GM12891 (cell line): ENCODE results near the genes PHF21A, ATG13 and ZNF408.

DNA sequence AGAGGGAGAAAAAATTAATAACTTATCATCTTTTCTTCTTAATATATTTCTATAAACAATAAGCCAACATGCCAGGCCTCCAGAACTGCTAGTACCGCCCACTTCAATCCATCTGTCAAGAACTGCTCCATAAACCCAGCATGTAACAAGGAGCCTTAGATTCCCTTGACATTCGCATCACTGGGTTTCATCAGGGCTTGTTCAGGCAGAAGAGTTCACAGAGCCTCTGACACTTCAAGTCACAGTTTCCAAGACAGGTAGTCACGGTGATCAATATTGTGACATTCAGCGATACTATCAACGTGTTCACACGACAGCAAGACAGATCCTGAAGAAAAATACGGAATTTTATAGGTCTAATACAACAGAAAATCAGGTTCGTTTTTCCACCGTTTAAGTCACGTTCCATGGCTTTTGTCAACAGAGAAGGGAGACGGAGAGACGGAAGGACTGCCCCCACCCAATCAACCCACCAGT is 61.8 kb downstream of the LARGE2 start:
- RRBS: no CpG with 5 or more reads among the region's 12 CpGs

DNA sequence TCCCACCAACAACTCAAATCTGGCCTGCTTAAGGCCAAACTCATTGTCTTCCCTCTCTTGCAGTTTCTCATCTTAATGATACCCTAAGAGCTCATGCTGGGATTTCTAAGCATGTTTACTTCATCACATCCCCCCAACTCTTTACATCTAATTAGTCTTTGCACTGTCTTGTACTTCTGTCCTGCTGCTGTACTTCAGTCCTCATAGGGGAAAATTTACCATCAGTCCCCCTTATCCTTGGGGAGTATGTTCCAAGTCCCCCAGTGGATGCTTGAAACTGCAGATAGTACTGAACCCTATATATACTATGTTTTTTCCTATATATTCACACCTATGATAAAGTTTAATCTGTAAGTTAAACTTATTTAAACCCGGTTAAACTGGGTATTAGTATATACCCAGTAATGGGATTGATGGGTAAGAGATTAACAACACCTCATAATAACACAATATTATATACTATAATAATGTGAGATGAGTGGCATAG is 90.3 kb downstream of the LARGE2 start:
- RRBS: no CpG with 5 or more reads among the region's 1 CpG

DNA sequence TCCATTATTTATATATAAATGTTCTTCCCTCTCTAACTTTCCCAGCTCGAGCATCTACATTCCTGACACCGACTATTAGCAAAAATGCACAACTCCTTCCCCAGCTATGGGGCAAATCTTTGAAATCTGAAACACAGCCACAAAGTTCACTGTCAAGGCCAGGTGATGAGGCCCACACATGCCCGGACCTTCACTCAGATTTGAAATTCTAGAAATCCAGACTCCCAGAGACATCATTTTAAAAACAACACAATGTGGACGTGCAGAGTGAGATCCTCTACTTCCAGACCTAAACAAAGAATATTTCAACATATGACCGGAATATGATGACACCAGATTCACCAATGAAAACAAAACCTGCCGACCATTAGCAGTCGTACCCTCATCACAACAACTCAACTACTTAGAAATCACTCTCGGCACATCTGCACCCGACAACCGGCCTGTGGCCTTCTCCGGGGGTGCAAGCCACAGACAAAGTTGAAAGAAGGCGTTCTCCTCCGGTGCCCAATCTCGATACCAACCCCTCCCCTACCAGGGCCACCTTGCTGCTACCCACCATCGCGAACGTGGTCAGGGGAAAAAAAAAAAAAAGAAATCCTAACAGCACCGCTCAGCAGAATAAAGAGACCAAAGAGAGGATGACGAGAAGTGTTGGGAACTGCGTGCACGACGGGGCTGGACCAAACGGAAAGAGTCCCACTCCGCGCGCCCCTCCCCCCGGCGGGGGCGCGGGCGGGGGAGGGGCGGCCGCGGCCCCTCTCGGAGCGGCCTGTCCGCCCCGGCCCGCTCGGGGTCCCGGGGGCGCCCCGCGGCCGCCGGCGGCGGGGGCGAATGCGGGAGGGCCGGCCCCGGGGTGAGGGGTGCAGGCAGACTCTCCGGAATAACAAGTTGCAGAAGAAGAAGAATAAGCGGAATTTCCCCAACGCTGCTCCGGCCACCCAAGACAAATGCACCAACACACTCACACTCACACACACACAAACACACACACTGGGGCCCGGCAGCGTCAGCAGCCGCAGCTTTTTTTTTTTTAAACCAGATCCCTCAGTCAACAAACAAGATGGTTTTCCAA is 1.8 kb downstream of the PHF21A start:
- RRBS: 2% methylated on average over 15 of the region's 59 CpGs

- RRBS: under 1% methylated on average over 10 of the region's 26 CpGs
Measured at GRCh38 chr11:46120536-46121532, at the start of gene PHF21A. TSS of gene PHF21A (minus strand) at chr11:46121454.

DNA sequence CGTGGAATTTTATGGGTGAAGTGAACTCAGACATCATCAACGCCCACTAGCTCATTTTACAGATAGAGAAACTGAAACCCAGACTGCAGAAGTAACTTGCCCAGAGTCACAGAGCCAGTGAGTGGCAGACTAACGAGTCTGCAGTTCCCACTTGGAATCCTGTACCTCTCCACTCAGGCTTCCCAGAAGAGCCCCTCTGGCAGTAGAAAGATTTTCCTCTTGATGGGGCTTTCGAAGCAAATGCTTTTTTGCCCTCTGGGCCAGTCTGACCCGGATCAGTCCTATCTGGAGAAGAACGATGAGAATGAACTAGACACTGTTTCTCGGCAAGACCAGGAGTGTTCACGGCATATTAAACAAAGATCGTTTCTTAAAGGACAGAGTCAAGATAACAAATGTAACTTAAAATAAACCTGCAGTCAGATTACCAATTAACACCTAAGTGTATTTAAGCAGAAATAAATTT is 61.3 kb upstream of the CREB3L1 start:
- RRBS: no CpG with 5 or more reads among the region's 9 CpGs

GRCh38 chr11:46285552-46285984 is 8.1 kb downstream of the CREB3L1 start:
- RRBS: no CpG with 5 or more reads among the region's 11 CpGs

DNA sequence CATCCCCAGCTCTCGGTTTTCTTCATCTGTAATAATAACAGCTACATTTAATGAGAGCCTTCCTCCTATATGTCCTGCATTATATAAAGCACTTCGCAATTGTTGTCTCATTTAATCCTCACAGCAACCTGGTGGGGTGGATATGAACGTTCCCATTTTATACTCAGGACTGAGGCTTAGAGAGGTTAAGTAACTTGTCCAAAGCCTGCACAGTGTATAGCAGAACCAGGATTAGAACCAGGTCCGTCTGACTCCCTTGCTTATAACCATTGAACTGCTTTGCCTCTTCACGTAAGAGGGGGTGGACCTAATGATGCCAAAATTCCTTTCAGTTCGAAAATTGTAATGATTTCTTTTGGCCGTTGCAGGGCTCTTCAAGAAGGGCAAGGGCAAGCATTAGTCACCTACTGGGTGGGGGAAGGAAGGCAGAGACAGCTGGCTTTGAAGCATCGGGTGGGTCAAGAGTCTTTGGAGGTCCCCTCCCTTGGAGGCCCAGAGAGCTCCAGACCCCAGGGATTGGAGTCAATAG is 13.9 kb downstream of the CREB3L1 start:
- RRBS: no CpG with 5 or more reads among the region's 8 CpGs

GRCh38 chr11:46295398-46296389 is 18.2 kb downstream of the CREB3L1 start:
- RRBS: 1% methylated on average over 11 of the region's 66 CpGs

- RRBS: no CpG with 5 or more reads among the region's 24 CpGs
Measured at GRCh38 chr11:46338618-46339604, 8.4 kb upstream of the DGKZ start.

- RRBS: 50% methylated on average over 2 of the region's 27 CpGs
Measured at GRCh38 chr11:46362561-46363564, 15.6 kb downstream of the DGKZ start.

DNA sequence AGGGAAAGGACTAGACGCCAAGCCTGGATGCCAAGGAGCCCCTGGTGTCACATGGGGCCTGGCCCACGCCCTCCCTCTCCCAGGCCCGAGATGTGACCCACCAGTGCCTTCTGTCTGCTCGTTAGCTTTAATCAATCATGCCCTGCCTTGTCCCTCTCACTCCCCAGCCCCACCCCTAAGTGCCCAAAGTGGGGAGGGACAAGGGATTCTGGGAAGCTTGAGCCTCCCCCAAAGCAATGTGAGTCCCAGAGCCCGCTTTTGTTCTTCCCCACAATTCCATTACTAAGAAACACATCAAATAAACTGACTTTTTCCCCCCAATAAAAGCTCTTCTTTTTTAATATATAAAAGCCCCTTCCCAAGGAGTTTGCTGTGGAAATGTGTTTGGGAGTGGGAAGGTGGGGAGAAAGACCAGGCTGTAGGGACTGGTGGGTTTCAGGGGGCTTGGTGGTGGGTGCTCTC is 2.0 kb downstream of the MDK start:
- RRBS: no CpG with 5 or more reads among the region's 5 CpGs

DNA sequence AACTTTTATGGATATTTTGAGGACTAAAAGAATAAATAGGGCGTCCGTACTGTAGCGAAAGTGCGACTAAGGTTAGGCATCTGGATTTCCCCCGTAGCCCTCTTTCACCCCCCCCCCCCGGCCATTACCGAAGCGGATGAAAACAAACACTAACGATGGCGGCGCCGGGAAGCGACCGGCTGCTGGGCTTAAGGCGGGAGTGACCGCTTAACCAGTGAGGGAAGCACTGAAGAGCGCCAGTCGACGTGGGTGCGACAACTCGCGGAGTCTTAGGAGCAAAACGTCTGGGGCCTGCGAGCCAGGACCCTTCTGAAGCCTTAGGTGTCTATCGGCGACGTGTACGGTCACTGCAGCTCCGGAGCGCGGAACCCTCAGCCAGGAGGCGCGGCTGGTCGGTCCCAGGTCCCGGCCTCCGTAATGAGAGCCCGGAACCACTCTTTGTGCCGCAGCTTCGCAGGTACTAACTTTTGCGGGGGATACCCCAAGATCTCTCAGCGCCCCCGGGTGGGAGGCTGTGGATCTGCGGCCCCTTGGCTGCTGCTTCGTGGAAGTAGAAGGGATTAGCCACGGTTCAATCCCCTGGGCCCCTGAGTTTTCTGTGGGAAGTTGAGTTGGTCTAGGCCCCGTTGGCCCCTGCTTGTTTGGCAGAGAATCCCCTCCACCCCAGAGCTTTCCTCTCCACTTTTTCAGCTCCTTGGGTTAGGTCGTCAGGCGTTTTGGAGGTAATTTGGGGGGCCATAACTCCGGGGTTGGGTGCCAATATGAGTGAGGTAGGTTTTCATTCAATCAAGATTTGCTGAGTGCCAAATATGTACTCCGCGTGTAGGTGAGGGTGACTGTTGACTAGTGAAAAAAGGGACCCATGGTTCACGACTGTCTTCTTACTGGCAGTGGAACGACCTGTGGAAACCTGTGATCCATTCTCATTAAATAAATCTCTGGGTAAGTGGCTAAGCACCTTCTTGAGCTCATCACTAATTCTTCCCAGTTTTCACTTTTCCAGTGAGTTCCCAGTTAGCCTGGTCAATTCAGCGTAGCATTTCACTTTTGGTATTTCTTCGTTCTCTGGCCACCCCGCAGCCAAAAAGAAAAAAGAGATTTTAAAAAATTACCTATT is at the start of gene ATG13:
TSS of gene ATG13 (plus strand) at position 120 of the 1,117 bp plus-strand sequence.
- RRBS: 2% methylated on average over 13 of the region's 56 CpGs

- RRBS: no CpG with 5 or more reads among the region's 6 CpGs
Measured at GRCh38 chr11:46673647-46674456, 26.6 kb downstream of the ARHGAP1 start.

DNA sequence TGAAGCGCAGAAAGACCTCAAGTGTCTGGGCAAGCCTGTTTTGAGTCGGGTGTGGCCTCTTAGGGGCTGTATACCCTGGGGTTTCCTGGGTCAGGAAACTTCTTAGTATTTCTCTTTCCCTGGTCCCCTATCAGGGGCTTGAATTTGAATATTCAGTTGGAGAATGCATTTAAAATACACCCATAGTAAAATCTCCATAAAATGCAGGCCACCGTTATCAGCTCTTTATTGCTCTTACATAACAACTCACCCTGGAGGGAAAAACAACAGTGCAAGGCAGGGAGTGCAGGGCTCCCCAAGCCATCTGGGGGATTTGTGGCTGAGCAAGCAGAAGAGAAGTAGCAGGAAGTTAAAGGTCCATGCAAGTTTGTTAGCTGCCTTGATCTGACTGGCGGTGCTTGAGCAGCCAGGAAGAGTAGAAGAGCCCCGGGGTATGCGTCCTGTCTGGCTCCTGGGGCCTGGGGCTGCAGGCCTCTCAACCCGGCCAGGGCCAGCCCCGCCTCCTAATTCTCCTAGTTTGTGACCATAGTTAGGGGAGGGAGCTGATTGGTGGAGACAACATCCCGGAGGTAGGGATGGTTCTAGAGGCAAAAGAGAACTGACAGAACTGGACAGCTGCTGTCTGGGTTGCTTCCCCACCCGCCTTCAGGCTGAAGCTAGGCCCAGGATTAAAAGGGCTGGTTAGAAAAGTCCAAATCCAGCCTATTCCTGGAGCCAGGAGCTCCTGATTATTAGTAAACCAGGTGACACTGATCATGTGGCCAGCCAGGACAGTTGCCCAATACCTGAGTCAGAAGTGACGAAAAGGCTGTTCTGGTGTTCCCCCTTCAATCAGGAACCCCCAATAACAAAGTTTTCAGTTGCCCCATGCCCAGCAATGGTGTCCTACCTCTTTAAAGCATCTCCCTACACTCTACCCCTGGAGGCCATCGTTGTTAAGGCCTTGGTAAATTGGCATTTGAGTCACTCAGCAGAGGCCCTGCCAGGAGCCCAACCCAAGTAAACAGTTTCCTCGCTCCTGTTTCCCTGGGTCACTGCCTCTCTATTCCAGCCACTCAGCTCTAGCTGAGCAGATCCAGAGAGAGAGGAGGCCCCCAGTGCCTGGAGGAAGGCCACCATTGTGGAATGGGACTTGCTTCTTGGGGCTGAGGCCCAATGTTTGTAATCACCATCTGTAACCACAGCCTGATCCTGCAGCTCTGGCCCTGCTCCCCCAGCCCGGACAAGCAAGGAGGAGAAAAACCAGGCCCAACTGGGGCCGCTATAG is 25.4 kb downstream of the ARHGAP1 start:
- RRBS: 26% methylated on average over 5 of the region's 15 CpGs

GRCh38 chr11:46700451-46701365 is at the start of gene ZNF408:
TSS of gene ZNF408 (plus strand) at chr11:46701031.
- RRBS: 2% methylated on average over 19 of the region's 48 CpGs

- RRBS: no CpG with 5 or more reads among the region's 7 CpGs
Measured at GRCh38 chr11:46736512-46736836, 17.5 kb downstream of the F2 start.

DNA sequence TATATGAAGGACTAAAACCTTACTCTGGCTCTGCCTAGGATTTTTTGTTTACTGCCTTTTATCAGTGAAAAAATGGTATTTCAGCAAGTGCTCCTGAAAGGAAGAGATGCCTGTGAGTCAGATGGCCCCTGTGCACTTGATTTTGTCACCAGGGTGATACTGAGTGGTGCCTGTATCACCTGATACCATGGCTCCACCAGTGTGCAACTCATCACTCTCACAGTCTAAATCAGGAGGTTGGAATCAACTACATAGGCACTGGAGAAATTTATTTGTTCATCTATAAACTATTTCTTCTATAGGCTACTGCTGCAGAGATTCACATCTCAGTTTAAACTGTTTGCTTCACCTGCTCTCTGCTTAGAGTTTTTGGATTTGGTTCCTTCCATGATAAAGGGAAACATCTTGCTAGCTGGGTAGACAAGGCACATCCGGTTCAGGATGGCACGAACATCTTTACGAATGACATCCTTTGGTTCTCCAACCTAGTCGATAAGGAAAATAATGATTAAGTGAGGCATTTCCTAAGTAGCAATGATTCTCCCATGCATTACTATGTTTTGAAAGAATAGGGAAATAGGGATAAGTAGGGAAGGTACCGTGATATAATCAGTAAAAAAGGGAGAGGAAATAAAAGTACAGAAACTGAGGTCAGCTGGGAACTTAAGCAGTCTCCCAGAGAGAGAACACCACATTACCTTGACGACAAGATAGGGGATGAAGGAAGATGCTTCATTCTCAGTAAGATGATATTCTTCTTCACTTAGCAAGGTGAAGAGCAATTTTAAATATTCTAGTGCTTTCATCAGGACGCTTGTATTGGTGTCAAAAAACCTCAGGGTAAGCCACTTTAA is 43.5 kb downstream of the F2 start:
- RRBS: no CpG with 5 or more reads among the region's 7 CpGs

GRCh38 chr11:46895716-46896157 is 22.6 kb downstream of the LRP4 start:
- RRBS: 60% methylated on average over 3 of the region's 9 CpGs

DNA sequence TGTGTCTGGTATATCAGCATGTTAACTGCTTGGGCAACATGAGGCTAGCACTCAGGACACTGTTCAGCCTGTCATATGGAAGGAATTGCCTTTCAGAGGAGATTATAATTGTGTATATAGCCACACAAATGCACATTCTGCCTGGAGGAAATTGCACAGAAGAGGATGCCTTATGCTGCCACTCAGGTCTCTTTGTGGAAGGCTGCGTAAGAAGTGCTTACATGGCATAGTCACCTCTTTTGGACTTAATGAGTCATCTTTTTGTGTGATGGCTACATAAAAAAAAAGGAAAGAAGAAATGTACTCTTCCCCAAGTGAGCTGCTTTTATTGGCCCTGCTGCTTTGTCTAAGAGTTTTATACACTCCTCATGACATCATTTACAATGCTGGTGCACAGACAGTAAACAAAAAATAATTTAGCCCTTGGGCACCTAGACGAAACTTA is 11.8 kb downstream of the CSTPP1 start:
- RRBS: no CpG with 5 or more reads among the region's 2 CpGs

DNA sequence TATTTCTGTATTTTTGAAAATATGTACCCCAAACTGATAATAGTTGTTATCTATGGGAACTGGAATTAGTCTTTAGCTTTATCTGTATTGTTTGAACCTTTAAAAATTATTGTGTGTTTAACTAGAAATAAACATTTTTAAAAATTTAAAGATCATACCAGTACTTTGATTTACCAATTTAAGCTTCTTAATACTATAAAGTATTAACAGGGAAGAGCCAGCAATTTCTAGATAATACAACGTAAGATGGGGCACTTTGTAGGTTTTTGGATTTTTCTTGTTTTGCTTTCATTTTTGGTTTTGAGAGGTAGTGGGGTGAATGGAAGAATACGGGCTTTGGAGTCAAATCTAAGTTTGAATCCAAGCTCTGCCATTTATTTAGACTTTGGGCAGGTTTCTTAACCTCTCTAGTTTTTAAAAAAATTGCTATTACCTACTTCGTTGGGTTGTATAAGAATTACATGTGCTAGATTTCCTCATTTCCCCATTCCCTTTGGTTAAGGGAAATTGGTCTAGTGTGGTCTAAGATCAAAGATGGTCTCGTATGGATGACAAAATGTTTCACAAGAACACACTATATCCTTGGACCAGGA is 44.9 kb downstream of the CSTPP1 start:
- RRBS: no CpG with 5 or more reads among the region's 4 CpGs